Lower leg skin (tissue), 2 donors: ENCODE measurements around the gene S100B.

GRCh38 chr21:45555247-45556037 is 13.2 kb upstream of the SLC19A1 start:
- PRO-cap: no peak
- RAMPAGE, long total RNA, 2 experiments: no peak in any of the 2 experiments

DNA sequence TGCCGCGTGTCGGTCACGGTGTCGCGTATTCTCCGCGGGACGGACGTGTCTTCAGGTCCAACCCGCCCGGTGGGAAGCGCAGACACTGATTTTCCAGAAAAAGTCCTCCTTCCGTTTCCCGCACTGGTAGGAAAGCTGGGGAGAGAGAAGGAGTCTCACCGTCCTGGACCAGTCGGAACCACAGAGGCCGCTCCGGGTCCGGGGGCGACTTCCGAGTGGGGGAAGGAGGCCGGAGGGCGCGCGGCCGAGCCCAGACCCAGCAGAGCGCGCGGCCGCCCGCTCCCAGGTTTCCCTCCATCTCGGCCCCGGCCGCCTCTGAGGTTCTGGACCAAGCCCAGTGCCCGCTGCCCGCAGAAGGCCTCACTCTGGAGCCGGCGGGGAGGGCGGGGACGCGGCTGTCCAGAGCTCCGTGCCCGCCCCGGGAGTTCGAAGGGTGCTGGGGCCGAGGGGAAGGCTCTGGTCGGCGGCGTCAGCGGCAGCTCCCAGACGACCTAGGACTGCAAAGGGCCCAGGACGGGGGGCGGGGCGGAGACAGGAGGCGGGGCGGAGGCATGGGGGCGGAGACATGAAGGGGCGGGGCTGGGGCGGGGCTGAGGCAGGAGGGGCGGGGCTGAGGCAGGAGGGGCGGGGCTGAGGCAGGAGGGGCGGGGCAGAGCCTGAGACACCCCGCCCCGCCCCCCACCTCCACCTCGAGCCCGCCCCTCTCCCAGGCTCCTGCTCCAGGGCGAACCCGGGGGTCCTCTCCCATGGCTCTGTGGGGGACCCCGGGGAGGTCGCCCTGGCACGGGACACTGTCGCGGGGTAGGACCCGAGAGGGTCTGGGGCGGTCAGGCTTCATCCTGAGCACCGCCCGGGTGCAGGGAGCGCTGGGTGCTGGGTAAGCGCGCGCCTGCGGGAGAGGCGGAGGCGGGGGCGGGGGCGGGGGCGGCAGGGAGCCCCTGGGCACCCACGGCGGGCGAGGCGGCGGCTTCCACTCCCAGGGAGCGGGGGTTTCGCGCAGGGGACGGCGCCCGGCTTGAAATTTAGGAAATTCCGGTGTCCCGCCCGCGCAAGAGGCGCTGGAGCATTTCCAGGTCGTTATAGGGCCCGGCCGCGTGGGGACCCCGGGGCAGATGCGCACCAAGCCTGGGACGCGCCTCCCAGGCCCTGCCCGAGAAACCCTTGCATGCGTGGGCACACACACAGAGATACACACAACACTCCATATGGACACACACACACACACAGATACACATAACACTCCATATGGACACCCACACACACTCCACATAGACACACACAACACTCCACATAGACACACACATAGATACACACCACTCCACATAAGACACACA is 48.3 kb upstream of the SLC19A1 start:
- PRO-cap: no peak
- RAMPAGE, long total RNA, 2 experiments: no peak in any of the 2 experiments

DNA sequence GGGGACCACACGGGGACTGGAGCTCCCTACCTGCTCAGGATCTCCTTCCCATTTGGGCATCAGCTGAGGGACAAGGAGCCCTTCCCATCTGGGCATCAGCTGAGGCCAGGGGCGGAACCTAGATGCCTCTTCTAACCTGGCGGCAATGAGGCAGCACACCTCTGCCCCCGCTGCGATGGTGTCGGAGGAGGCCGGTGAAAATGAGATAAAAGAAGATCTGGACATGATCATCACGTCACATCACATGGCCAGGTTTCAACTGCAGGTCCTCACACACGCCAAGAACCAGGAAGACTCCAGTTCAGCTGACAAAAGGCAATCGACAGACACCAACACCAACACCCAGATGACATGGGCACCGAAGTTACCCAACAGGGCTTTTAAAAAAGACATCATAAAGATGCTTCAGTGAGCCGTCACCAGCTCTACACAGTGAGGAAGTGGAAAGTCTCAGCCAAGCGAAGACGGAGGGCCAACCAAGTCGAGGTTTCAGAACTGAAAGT is 154.4 kb upstream of the COL6A1 start:
- PRO-cap: no peak
- RAMPAGE, long total RNA, 2 experiments: no peak in any of the 2 experiments

DNA sequence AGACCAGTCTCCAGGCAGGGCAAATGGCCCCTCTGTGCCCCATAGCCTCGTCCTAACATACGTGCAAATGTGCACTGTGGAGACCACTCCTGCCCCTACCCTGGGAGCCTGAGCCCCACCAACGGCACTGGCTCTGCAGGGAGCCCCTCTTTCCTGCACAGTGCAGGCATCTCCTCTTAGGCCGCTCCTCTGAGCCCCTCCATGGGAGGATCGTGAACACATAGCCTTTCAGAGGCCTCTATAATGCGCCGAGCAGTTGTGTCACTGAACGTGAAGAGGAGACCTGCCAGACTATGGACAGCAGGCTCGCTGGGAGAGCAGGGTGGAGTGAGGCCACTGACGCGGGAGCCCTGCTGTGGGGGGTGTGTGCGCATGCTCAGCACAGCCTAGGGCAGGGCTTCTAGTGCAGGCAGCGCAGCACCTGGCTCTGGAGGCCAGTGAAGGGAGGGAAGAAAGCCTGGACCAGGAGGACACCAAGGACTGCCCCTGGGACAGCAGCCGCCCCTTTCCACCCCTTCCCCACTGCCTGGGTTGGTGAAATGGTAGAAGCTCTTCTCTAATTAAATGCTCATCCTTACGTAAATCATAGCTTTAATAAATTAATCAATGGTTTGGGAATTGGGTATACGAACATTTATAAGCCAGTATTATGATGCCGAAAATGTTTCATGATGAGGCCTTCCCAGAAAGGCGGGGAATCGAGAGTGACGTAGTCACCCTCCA is 151.2 kb upstream of the COL6A1 start:
- PRO-cap: no peak
- RAMPAGE, long total RNA, 2 experiments: no peak in any of the 2 experiments

DNA sequence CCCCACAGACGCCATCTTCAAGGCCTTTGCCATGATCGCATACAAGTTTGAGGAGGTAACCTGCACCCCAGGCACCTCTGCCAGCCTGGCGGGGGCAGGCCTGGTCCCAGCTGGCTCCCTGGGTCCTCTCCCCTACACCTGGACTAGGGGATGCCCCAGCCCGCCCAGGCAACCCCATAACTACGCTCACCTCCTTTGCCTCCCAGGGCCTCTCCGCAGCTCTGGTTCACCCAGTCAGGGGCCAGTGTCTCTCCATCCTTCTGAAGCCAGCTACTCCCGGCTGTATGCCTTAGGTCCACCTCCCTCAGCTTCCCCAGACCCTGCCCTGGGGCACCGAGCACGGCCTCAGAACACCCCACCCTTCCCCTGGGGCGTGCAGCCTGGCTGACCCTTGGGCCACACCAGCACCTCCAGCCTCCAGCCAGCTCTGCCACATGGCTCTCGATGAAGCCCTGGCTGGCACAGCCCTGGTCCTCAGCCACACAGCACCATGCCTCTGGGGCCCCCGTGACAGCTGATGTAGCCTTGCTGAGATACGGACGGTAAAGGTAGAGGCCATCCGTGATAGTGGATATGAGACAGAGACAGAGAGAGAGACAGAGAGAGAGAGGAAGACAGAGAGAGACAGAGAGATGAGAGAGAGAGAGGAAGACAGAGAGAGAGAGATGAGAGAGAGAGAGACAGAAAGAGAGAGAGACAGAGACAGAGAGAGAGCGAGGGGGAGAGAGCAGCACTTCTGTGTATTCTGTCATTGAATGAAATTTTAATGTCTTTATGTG is 80.3 kb upstream of the COL6A1 start:
- PRO-cap: no peak
- RAMPAGE, long total RNA, 2 experiments: no peak in any of the 2 experiments

DNA sequence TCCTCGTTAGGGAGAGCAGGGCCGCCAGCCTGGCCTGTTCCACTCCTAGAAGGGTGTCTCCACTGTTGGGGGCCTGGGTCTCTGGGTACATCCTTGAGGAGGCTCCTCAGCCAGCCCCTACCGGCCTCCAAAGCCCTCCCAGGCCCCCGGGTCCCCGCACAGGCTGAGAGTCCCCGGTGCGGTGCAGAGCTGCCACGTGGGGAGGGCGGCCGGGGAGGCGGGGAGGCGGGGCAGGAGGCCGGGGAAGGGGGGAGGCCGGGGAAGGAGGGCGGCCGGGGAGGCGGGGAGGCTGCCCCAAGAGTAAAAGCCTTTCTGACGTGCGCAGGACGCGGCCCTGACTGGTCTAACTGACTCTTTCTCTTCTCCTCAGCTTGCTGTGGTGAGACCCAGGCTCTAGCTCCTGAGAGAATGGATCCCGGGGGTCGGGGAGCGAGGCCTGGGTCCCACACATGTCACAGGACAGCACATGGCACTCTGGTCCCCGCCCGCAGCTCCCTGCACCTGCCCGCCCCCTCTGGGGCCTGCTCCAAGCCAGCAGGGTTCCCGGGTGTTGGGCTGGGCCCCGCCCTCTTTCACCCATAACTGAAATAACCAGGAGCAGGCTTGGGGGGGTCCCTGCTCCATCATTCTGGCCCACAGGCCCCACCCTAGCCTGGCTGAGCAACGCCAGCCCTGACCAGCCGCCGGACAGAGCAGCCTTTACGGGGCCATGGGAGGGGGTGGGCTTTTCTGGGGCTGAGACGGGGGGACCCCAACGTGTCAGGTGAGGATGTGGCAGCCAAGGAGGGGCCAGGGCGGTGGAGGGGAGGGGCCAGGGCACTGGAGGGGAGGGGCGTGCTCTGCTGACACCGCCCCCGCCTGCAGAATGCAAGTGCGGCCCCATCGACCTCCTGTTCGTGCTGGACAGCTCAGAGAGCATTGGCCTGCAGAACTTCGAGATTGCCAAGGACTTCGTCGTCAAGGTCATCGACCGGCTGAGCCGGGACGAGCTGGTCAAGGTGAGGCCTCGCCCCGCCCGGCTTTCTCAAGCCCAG is 19.1 kb downstream of the COL6A1 start:
- PRO-cap: no peak
- RAMPAGE, long total RNA, 2 experiments: no peak in any of the 2 experiments

DNA sequence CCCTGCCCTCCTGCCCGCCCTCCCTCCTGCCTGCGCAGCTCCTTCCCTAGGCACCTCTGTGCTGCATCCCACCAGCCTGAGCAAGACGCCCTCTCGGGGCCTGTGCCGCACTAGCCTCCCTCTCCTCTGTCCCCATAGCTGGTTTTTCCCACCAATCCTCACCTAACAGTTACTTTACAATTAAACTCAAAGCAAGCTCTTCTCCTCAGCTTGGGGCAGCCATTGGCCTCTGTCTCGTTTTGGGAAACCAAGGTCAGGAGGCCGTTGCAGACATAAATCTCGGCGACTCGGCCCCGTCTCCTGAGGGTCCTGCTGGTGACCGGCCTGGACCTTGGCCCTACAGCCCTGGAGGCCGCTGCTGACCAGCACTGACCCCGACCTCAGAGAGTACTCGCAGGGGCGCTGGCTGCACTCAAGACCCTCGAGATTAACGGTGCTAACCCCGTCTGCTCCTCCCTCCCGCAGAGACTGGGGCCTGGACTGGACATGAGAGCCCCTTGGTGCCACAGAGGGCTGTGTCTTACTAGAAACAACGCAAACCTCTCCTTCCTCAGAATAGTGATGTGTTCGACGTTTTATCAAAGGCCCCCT is 22.9 kb downstream of the COL6A1 start:
- PRO-cap: no peak
- RAMPAGE, long total RNA, 2 experiments: no peak in any of the 2 experiments

DNA sequence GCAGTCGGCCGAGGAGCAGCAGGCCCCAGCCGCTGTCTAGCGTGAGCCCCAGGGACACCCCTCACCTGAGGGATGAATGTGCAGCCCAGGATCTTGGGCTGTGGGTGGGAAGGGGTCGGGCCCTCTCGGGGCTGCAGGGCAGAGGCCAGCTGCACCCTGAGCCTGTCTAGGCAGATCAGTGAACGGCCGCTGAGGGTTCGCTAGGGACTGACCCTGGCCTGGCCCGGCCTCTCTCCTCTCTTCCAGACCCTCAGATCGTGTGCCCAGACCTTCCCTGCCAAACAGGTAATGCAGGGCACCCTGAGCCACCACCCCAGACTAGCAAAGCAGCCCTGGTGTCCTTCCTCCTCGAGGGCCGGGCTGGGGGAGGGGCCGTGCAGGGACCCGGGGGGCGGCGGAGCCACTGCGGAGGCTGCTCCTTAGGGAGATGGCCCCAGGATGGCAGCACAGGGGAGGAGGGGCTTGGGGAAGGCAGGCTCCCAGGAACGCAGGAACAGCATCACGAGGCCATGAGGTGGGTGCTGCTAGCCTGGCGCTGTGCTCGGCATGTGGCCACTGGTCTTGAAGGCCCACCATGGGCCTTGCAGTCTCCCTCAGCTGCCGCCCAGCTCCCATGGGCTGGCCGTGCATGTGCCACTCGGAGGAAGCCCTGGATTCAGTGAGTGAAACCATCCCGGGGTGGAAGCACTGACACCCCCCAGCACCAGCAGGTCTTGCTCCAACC is 28.5 kb downstream of the COL6A2 start:
- PRO-cap: no peak
- RAMPAGE, long total RNA, 2 experiments: no peak in any of the 2 experiments

GRCh38 chr21:46152340-46152836 is 3.0 kb downstream of the FTCD start:
- PRO-cap: no peak
- RAMPAGE, long total RNA, 2 experiments: no peak in any of the 2 experiments

GRCh38 chr21:46154246-46154892 is 1.0 kb downstream of the FTCD start:
- PRO-cap: no peak
- RAMPAGE, long total RNA, 2 experiments: no peak in any of the 2 experiments

DNA sequence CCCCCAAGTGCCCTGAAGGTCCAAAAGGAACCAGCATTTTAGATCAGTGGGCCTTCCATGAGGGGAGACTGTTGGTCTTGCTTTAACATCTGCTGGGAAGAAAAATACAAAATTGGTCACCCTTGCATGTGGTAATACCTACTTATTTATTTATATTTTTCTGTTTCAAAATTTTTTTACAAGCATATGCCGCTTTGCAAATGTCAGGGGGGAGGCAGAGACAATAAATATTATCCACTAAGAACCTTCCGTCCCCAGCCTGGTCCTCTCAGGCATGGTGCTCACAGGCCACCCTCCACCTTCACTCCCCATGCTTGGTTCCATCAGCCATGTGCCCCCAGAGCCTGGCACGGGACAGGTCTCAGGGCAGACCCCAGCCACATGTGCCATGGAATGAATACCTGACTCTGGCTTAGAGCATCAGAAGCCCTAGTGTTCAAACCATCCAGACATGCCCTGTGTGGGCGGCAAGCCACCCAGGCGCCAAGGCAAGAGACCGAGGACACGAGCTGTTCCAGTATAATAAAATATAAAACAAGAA is 5.5 kb downstream of the LSS start:
- PRO-cap: no peak
- RAMPAGE, long total RNA, 2 experiments: no peak in any of the 2 experiments

DNA sequence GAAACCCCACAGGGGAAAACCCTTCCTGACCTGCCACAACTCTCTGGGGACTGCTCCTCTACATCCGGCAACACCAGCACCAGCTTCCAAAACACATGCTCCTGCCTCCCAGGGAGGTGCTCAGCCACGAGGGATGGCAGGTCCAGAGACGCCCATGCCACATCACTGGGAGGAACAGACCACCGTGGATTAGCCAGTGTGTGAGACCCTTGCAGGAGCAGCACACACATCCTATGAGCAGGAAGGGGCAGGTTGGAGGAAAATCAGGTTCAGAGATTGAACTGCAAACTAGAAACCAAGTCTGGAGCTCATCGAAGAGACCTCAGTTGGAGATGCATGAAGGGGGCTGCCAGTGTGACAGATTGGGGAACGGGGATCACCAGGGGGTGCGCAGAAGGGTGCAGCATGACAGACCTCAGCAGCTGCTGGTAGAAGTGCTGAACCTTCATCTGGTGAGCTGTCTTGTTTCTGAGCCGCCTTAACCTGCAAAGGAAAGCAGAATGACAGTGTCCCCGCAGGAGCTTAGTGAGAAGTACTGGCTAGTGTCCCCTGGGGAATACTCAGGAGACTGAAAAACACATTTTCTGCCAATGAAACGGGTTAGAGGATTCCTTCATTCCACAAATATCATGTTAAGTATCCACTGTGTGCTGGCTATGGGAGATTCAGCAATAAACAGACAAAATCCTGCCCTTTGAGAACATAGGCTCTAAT is 25.9 kb upstream of the LSS start:
- PRO-cap: no peak
- RAMPAGE, long total RNA, 2 experiments: start-site peak on the minus strand in 1 of 2 experiments, centred at position 250 of the sequence, 19 reads per replicate

DNA sequence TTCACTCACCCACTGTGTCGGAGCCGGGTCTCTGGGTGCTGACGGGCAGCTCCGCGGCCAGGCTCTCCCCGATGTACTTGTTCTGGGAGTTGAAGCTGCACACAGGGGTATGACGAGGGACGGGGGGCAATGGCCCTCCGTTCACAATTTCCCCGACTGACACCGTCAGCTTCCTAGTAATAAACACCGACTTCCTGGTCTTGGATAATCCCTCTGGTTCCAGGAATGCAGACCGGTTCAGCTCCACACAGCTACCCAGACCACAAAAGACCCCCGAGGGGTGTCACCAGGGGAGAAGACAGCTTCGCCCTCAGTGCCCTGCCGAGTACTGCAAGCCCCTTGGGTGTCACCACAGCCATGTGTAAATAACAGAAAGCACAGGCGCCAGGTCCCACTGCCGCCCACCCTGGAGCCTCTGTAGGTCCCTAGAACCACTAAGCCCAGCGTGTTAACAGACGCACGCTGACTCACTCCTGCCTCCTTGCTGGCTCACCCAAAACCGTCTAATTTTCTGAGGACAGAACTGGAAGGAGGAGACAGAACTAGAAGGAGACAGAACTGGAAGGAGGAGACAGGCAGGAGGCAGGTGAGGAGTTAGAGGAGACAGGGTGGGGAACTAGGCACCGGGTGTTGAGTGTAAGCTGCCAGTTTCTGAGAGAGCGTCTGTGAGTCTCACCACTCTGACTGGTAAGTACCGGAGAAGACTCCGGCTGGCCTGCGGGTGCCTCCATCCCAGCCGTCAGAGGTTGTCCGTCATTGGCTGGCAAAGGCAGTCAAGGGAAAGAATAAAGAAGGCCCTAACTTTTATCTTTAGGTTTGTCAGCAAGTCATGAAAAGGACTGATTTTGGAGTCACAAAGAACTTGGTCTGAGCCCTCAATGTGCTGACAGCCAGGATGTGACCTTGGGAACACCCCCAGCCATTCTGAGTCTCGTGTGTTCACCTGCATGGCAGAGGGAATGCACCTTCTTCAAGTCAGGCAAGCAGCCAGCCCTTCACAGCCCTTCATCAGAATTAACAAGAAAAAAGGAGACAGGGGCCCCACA is 19.2 kb downstream of the MCM3AP start:
- PRO-cap: no peak
- RAMPAGE, long total RNA, 2 experiments: start-site peak on the minus strand in 1 of 2 experiments, centred at position 88 of the sequence, 22 reads per replicate

GRCh38 chr21:46326032-46326600 is 2.2 kb downstream of the PCNT start:
- PRO-cap: no peak
- RAMPAGE, long total RNA, 2 experiments: no peak in any of the 2 experiments

DNA sequence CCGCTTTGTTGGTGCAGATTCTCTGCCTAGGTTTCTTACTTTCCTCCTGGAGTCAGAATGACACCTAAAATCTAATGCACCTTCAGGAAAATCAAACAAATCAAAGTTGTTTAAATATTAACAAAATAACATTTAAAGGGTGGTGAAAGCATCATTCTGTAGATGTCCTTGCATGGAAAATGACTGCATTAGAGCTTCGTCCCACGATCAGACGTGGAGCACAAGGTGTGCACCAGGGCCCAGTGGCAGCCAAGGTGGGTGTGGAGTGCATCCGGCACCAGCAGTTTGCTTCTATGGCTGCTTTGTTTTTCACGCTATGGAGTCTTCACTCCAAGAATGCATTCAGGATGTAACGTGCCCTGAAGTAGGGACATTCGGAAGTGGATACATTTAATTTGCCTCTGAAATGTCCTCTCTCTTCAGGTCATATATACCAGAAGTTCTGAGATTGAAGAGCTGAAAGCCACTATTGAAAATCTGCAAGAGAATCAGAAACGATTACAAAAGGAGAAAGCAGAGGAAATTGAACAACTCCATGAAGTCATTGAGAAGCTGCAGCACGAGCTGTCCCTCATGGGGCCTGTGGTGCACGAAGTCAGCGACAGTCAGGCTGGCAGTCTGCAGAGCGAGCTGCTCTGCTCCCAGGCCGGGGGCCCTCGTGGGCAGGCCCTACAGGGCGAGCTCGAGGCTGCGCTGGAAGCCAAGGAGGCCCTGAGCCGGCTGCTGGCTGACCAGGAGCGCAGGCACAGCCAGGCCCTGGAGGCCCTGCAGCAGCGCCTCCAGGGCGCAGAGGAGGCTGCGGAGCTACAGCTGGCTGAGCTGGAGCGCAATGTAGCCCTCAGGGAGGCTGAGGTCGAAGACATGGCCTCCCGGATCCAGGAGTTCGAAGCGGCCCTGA is 47.7 kb upstream of the DIP2A start:
- PRO-cap: no peak
- RAMPAGE, long total RNA, 2 experiments: no peak in any of the 2 experiments

GRCh38 chr21:46604989-46605509 is at the start of gene S100B:
S100B (minus strand) TSS chr21:46605082.
- PRO-cap: bidirectional peak, plus-strand start at chr21:46605243, minus-strand start at chr21:46605082
- RAMPAGE, long total RNA, 2 experiments: start-site peak on the minus strand in 2 of 2 experiments, at chr21:46605079-46605086 at its widest, 152 to 202 reads per replicate